Osteocyte (in vitro differentiated cells): Measurements from ENCODE around the genes CGA and SRSF12.

GRCh38 chr6:85551306-85551688, 42.4 kb downstream of the SNX14 start:
- PRO-cap = no peak

DNA sequence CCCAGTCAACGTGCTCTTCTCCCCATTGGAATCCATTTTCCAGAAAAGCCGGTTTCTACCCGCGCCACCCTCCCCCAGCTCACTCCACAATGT, 178 bp downstream of the SYNCRIP start:
- PRO-cap = no peak

GRCh38 chr6:85676873-85677709, 34.4 kb upstream of the SYNCRIP start:
- PRO-cap = no peak

DNA sequence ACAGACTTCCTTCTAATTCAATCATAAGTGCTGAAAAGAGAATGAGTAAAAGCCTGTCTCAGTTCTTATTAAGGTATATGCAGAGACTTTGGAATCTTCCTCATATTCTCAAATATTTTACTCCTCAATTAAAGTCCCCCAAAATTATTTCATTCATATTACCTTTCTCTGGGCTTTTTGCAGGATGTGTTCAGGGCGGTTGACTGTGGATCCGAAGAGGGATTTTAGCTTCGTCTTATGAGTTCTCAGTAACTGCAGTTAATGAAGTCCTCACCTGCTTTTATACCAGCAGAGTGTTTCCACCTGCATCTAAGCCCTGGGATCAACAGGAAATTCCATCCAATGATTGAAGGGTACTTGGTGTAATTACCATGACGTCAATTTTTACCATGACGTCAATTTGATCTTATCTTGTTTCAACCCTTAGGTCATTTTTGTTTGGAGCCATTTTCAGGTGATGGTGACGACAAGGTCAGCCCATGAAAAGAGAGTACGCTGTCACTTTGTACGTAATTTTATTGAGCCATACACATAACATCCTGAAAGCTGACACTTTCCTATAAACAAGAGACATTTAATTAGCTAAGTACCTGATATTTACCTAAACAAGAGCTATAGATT, at the start of gene CGA:
Gene CGA (minus strand): TSS at position 256 of the 621 bp plus-strand sequence.
- PRO-cap = no peak

- PRO-cap = bidirectional peak, plus-strand start at chr6:87155032, minus-strand start at chr6:87154958
These were observed 629 bp upstream of the ZNF292 start for GRCh38 chr6:87154777-87155095.

GRCh38 chr6:88008802-88009140, 38.9 kb upstream of the SPACA1 start:
- PRO-cap = no peak

DNA sequence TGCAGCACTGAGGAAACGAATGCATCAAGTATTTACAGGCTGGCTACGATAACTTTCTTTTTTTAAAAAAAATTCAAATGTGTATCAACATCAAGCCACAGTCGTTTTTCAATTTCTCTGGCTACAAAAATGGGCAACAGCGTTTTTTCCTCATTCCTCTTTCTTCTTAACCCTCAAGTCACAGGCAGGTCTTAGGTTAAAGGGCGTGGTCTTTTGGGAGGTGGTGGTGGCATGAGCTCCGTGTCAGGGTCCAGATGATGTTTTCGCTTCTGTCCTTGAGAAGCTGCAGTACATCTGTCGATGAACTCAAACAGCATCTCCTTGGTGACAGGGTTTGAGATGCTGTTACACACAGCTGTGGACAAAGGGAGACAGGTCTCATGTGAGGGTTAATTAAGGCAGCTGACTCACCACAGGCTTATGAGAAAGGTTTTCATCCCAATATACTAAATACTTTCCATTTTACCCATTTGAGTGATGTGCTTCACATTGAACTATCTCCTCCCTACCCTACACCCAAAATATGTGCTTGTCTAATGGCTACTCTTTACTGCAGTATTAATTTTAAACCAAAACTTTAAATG, 350.8 kb downstream of the RNGTT start:
- PRO-cap = no peak

GRCh38 chr6:89021638-89022146, 58.3 kb upstream of the RNGTT start:
- PRO-cap = no peak

DNA sequence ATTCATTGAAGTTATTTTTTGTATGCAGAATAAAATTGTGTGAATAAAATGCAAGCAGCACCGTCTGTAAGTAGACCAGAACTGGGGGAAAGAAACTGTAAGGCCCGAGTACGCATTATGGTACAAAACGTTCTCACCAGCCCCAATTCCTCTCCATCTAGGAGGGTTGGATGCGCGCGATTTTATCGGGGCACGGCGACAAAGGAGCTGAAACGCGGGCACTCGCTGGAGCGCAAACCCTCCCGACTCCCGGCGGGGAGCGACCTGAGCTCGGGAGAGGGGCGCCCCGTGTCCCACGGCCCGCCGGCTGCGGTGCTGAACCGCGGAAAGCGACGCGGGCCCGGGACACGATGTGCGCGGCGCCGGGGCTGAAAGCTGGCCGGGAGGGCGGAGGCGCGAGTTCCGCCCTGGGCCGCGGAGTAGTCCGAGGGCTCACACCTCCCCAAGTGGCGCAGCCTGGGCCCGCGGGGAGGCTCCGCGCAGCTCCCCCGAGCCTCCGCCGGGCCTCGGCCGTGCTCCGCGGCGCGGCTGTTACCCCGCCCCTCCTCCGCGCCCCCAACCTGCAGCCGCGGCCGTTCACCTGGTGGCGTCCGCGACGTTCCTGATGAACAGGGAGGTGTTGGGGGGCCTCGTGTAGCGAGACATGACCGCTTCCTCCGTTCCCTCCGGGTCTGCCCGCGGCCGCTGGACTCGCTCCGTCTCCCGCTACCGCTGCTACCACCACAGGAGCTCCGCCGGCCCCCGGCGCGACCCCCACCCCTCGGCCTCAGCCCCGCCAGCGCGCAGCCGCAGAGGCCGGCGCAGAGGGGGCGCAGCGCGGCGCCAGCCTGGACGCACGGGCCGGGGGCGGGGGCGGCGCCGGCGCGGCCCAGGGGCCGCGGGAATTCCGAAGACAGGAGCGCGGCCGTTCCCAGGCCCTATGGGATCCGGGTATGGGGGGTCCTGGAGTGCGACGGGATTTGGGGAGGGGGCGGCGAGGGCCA, at the start of gene SRSF12:
Gene SRSF12 (minus strand): TSS at position 829 of the 983 bp plus-strand sequence.
- PRO-cap = no peak

- PRO-cap = no peak
These were observed 18.3 kb downstream of the PM20D2 start for GRCh38 chr6:89164026-89164733.

DNA sequence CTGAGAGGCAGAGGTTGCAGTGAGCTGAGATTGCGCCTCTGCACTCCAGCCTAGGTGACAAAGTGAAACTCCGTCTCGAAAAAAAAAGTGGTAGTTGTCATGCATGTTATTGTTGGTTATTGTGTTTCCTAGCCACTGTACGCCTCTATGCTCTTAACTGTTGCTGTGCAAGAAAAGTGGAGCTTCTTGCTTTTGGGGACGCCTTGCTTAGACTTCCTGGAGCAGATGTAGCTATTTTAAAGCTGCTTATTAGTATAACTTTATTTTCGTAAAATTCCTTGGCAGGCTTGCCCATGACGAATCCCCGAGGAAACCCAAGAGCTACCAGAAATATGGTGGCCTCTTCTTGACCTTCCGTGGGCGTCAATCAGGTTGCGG, 17.3 kb downstream of the GABRR2 start:
- PRO-cap = no peak

- PRO-cap = no peak
These were observed 916 bp downstream of the UBE2J1 start for GRCh38 chr6:89351613-89351999.

GRCh38 chr6:89655505-89656341, 17.2 kb upstream of the LYRM2 start:
- PRO-cap = no peak

- PRO-cap = no peak
These were observed 32.3 kb upstream of the LYRM2 start for GRCh38 chr6:89670816-89671329.

DNA sequence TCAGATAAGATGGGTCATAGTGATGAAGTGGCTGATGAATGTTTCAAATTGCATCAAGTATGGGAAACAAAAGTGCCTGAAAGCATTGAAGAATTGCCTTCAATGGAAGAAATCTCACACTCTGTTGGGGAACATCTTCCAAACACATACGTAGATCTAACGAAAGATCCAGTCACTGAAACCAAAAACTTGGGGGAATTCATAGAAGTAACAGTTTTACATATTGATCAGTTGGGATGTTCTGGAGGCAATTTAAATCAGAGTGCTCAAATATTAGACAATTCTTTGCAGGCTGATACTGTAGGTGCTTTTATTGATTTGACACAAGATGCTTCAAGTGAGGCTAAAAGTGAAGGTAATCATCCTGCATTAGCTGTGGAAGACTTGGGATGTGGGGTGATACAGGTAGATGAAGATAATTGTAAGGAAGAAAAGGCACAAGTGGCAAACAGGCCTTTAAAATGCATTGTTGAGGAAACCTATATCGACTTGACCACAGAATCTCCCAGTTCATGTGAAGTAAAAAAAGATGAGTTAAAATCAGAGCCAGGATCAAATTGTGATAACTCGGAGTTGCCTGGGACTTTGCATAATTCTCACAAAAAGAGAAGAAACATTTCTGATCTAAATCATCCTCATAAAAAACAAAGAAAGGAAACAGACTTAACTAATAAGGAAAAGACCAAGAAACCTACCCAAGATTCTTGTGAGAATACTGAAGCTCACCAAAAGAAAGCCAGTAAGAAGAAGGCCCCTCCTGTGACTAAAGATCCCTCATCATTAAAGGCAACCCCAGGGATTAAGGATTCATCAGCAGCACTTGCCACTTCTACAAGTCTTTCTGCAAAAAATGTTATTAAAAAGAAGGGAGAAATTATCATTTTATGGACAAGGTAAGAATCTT, 25.8 kb upstream of the GJA10 start:
- PRO-cap = no peak

- PRO-cap = no peak
These were observed 184.4 kb downstream of the GJA10 start for GRCh38 chr6:90078212-90079533.

- PRO-cap = no peak
These were observed 3.5 kb downstream of the BACH2 start for GRCh38 chr6:90292881-90293797.

GRCh38 chr6:90295828-90296614, 622 bp downstream of the BACH2 start:
- PRO-cap = no peak

DNA sequence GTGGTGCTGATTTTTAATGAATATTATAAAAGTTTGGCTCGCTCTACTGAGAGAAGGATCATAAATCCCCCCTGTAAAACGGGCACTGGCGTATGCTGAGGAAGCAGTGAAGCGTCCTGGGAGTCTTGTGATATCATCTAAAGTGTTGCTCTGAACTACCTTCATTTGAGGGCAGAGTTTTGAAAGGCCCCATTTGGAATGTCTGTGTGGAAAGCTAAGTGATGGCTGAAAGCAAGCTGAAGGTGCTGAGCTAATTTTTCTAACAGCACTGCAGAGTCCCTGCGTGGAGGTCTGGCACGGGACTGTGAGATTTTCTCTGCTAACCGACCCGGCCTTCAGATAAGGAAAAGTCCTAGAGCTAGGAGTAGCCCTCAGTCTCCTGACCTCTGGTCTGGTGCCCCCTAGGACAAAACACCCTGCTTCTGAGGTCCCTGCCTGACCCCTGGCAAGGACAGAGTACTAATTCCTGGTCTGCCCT, 1.3 kb upstream of the BACH2 start:
- PRO-cap = no peak

GRCh38 chr6:92908307-92908905, 511.0 kb downstream of the EPHA7 start:
- PRO-cap = no peak